HTR-8/SVneo (cell line): ENCODE measurements around a stretch of chr10.

- RRBS = 2% methylated on average over 16 of the region's 78 CpGs
These were observed 120.7 kb downstream of the LYZL1 start for GRCh38 chr10:29409306-29410293.

- RRBS = no CpG with 5 or more reads among the region's 10 CpGs
These were observed 150.3 kb downstream of the SVIL start for GRCh38 chr10:29484478-29484878.

DNA sequence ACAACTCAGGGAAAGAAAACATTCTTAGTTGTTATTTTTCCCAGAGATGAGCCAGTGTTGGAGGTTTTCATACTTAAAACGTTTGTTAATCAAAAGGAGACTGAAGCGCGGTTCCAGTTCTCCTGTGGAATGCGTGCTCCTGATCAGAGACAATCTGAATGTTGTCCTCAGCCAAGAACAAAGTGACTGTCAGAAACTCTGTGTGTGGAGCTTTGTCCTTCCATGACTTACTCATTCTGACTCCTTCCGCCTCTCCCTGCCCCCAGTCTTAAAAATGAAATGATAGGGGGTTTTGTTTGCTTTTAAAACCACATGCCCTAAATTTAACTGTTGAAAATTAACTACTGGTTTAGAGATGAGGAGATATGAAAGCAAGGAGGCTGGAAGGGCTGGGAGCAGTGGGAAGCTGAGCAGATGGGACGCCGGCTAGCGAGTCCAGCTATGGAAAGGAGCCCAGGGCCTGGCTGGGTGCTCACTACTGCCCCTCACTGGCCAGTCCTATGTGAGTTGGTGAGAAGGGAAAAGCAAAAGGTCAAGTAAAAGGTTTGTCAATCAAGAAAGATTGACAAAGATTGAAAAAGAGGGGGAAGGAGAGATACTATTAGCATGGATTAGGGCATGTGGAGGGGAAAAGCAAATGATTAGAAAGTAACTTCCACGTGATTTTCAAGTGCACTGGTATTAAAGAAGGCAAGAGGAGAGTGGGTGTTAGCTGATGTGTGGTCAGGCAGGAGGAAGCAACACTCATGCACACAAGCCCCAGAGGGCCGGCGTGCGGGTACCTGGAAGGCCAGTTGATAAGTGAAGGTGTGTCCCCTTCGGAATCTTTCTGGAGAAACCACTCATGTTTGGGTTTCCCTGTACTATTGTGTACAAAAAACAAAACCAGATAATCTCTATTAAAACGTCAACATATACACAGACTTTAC is 99.3 kb downstream of the SVIL start:
- RRBS = no CpG with 5 or more reads among the region's 14 CpGs

DNA sequence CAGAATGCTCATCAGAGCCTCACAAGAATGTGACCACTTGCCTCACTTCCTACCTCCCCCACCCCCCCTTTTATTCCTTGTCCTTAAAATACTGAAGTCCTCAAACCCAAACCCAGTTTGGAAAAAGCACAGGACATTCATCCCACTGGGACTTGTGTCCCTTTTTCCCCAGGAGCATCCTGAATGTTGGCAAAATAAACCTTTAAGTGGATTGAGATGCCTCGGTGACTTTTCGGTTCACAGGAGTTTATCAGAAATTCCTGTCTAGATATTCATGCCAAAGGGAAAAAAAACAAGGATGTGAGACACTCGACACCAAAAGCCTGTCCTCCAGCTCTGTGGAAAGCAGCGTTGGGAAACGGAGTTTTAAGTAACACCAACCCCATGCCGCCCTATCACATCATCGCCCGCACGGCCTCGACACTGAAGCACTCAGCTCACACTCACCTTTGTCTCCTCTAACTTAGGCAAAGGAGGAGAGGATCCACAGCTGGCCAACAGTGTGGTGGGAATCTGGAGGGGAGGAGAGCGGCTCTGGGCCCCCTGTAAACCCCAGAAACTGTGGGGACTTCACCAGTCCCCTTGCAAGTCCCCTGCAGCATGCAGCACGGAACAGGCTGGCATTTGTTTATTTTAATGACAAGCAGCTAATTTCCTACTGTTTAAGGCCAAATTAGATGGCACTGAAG is 45.8 kb downstream of the SVIL start:
- RRBS = no CpG with 5 or more reads among the region's 12 CpGs

DNA sequence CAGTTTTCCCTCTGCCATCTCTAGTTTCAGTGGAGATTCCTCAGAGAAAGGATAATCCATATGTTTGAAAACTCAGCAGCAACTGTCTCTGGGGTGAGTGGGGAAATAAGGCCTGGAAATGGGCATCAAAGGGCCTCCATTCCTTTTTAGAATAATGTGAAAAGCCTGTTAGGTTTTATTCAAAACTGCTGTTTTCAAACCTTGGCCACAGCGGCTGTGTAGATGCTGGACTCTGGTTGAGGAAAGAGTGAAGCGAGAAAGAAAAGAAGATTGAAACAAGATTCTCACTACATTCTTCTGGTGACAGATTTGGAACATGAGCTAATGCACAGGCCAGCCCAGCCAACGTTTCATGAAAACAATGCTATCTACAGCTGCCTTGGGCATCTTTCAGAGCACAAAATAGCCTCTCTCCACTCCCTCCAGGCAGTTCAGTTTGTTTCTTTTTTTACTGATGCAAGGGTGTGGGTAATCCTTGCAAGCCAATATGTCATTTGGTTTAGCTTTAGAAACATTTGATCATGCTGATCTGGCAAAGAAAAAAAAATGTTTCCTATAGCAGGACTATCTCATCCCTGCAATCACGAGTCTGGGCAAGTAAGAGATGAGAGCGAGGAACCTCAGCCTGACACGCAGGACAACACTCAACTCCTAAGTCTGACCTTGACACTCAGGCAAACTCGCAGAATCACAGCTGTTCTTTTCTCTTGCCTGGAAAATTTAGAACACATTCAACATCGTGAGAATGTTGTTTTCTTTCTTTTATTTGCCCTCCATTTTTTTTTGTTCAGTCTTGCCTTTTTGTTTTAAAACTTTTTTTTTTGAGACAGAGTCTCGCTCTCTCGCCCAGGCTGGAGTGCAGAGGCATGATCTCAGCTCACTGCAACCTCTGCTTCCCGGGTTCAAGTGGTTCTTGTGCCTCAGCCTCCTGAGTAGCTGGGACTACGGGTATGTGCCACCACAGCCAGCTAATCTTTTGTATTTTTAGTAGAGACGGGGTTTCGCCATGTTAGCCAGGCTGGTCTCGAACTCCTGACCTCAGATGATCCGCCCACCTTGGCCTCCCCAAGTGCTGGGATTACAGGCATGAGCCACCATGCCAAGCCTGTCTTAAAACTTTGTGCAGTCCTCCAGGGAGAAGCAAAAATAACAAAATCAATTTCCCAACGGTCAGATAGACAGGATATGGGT is 35.8 kb downstream of the SVIL start:
- RRBS = no CpG with 5 or more reads among the region's 17 CpGs

- RRBS = no CpG with 5 or more reads among the region's 8 CpGs
These were observed 16.9 kb downstream of the SVIL start for GRCh38 chr10:29617855-29618265.

GRCh38 chr10:29794811-29795154 is 160.0 kb upstream of the SVIL start:
- RRBS = no CpG with 5 or more reads among the region's 5 CpGs

- RRBS = no CpG with 5 or more reads among the region's 8 CpGs
These were observed 199.3 kb downstream of the JCAD start for GRCh38 chr10:29860106-29860441.

- RRBS = no CpG with 5 or more reads among the region's 11 CpGs
These were observed 101.7 kb downstream of the JCAD start for GRCh38 chr10:29957490-29958275.

- RRBS = 97% methylated on average over 3 of the region's 14 CpGs
These were observed 33.2 kb downstream of the JCAD start for GRCh38 chr10:30026056-30026731.

- RRBS = no CpG with 5 or more reads among the region's 6 CpGs
These were observed 56.5 kb upstream of the JCAD start for GRCh38 chr10:30115915-30116300.

DNA sequence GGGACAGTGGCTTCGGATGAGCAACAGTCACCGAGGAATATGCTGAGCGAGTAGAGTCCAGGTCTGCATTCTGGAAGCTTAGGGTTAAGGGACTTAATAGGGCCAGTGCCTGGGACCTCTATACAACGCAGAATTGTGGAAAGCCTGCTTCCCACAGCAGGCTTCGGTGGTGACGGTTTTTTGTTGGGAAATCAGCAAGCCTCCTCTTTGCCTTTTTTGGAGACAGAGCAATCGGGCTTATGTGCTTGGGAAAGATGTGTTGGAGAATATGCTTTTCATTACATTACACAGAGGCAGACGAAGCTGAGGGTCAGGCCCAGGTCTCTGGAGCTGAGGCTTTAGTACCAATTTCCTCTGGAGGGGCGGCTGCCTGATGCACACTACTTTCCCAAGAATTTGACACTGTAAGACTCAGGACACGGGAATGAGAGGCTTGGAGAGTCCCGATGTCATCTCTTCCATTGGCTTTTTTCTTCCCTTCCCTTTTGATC is 122.7 kb upstream of the JCAD start:
- RRBS = no CpG with 5 or more reads among the region's 11 CpGs

GRCh38 chr10:30188472-30189017 is 129.2 kb upstream of the JCAD start:
- RRBS = no CpG with 5 or more reads among the region's 12 CpGs

GRCh38 chr10:30436920-30437911 is 3.2 kb downstream of the MAP3K8 start:
- RRBS = no CpG with 5 or more reads among the region's 17 CpGs

DNA sequence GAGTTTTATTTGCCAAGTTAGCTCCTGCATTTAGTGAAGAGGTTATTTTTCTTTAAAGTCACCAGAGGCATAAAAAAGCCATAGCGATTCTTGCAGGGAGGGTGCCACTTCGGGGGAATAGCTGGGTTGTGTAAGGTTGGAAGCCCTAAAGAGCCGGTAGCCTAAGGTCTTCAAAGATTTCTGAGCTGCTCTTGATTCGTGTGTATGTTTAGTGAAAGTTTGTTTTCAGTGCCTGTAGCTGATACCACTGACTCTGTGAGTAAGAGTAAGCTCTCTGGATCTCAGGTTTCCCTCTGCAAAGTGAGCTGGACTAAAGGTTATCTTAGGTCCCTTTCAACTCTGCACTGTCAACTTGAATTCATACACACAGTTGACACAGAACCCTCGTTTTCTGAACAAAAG is 4.4 kb downstream of the MAP3K8 start:
- RRBS = no CpG with 5 or more reads among the region's 5 CpGs

DNA sequence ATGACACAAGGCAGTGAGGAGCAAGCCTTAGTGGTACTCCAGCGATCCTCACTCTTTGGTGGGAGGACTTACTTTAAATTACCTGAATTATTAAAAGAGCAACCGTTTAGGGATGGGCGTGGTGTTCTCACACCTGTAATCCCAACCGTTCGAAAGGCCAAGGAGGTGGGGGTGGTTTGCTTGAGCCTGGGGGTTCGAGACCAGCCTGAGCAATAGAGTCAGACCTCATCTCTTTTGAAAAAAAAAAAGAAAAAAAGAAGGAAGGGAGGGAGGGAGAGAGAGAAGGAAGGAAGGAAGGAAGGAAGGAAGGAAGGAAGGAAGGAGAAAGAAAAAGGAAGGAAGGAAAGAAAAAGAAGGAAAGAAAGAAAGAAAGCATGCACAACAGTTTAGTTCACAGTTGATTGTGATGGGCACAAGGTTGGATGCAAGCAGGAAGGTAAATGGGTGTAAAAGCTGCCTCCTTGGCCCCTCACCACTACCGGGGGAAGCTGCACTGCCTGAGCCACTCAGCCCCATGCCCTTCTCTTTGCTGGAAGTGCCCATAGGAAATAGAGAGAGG is 19.7 kb downstream of the MAP3K8 start:
- RRBS = no CpG with 5 or more reads among the region's 7 CpGs

GRCh38 chr10:30458038-30458322 is 24.0 kb downstream of the MAP3K8 start:
- RRBS = no CpG with 5 or more reads among the region's 8 CpGs

DNA sequence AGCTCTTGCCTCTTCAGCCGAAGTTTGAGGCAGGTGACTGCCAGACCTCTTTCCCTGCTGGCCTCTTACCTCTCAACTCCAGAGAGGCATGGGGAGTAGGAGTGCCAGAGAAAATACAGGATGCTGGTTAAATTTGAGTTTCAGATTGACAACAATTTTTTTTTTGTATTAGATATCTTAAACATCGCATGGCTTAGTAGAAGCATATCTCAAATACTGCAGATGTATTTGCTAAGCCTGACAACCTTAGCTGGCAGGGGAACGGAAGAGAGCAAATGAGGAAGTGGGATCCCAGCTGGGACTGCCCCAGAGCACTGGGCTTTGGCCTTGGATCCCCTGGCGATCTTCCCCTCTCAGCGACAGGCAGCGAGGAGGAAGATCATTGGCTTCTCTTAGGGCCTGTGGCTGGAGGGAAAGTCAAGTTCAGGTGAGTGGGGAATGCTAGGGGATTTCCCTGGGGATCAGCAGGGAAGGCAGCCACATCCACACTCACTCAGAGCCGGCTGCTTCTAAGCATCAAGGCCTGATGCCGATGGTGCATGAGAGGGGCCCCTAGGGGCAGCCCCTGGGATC is 42.1 kb downstream of the LYZL2 start:
- RRBS = no CpG with 5 or more reads among the region's 8 CpGs

GRCh38 chr10:30617033-30617549 is 12.5 kb downstream of the LYZL2 start:
- RRBS = no CpG with 5 or more reads among the region's 10 CpGs

GRCh38 chr10:30811834-30813121 is 182.7 kb upstream of the LYZL2 start:
- RRBS = no CpG with 5 or more reads among the region's 27 CpGs